CD14-positive monocyte (primary cell): ENCODE measurements around the gene TLE6.

DNA sequence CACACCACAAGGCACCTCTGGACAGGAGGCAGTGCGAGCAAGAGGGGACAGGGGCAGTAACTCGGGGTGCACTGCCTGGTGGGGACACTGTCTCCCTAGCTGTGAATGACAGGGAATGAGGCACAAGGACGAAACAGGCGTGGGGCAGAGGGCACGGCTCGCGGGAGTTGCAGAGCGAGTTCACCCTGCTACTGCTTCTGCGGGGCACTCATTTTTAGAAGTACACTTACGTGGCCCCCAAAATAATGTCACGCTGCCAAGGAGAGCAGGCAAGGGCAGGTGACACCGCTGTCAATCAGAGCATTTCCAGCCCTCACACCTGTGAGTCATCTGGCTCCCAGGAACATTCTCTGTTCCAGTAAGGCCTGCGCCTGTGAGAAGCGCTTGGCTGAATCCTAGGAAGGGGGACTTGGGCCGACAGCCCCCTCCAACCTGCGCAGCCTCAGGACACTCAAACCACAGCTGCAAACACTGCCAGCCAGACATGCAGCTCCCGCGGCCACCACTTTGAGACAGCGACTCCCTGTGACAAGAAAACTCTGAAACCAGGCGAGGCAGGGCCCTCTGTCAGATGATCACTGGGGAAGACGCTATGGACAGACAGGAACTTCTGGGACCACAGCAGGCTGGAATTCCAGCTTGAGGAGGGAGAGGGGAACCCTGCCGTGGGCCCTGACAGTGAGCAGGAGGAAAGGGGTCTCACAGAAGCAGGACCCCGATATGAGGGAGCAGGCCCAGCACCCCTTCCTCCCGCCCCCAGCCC, 12.7 kb downstream of the DOT1L start:
- CAGE, long polyA plus RNA = no peak

GRCh38 chr19:2240854-2241943, 4.6 kb downstream of the SF3A2 start:
- CAGE, long polyA plus RNA = no peak

DNA sequence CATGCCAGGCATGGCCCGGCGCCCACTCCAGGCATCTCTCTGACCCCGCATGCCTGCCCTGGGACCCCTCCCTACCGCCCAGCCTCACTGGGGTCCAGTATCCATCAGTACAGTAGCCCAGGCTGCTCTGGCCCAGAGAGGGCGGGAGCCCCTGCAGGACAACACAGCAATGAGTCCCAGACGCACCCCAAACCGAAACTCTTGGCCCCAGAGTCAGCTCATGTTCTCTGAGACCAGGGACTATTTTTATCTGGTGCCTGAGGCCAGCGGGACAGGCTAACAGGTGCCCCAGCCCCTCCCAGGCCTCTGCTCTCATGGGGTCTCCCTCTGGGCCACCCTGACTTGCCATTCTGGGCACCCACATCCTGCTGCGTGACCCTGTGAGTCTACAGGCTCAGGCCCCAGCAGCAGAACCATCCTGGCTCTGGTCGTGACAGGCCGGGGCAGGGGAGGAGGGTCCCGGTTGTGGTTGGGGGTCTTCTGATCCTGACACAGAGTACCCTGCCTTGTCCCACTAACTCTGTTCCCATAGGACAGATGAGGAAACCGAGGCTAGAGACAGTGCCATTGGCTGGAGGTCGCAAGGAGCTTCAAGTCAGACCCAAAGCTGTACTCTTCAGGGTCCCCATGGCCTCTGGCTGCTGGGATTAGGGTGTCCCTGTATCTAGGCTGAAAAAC, 600 bp downstream of the JSRP1 start:
- CAGE, long polyA plus RNA = no peak

DNA sequence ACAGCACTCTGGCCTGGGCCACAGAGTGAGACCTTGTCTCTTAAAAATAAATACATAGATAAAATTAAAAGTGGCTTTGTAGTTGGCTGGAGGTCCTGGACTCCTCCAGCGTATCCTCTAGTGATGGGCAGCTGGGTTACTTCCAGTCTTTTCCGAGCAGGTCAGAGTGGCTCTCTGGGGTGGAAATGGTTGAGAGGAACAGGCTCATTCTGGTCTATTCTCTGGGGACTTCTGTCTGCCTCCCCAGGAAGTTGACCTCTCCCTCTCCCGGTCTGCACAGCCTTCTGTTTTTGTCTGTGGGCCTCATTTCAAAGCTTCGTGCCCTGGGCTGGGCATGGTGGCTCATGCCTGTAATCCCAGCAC, 10.0 kb downstream of the LSM7 start:
- CAGE, long polyA plus RNA = no peak

DNA sequence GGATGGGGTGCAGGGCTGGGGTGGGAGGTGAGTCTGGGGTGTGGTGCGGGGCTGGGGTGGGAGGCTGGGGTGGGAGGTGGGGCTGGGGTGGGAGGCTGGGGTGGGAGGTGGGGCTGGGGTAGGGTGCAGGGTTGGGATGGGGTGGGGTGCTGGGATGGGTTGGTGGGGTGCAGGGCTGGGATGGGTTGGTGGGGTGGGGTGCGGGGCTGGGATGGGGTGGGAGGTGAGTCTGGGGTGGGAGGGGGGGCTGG, 992 bp downstream of the TMPRSS9 start:
- CAGE, long polyA plus RNA = no peak

DNA sequence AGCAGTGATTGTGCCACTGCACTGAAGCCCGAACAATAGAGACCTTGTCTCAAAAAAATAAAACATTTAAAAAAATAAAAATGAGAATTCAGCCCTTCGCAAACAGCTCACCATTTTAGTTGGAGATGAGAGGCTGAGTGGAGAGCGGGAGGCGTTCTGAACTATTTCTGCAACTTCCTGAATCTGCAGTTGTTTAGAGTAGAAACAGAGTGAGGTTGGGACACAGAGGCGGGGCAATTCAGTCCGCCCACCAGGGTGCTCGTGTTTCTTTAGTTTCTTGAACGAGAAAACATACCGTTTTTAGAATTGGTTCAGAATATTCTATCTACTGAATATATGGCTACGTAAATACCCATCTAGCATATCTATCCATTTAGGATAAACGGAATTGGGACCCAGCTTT, 33.1 kb downstream of the TIMM13 start:
- CAGE, long polyA plus RNA = no peak

- CAGE, long polyA plus RNA = no peak
These were observed 714 bp upstream of the GADD45B start for GRCh38 chr19:2475114-2475712.

DNA sequence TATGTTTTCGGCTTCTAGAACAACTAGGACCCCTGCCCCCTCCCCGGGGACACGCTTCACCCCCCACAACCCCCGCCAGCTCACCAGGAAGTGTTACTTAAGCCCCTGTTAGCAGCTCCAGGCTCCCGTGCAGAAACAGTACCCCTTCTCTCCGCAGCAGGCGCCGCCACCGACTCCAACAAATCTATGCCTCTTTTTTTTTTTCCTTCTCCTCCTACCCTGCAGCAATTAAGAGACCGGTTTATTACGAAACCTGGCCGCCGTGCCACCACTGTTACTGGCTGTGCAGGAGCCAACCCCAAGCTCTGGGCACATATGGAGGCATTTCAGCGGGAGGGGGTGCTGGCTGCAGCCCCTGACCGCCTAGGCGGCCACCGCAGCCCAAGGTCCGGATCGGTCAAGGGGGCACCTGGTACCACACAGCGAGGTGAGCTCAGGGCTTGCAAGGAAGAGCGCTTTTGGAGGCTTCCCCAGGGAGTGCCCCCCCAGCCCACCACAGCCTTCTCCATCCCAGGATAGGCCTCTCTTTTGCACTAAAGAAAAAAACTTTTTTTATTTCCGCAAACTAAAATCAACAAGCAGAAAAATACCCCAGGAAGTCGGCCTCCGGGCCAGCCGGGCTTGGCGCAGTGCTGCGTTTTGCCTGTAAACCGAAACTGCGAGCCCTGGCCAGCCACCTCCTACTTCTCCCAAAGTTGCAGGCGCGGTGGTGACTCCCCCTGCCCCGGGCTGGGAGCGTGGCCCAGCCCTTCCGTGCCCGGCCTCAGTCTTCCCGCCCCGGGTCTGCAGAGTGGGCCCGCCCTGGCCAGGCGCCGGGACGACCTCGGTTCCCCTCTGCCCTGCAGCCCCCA, 2.6 kb downstream of the GADD45B start:
- CAGE, long polyA plus RNA = no peak

- CAGE, long polyA plus RNA = no peak
These were observed 5.5 kb downstream of the GADD45B start for GRCh38 chr19:2481442-2481879.

DNA sequence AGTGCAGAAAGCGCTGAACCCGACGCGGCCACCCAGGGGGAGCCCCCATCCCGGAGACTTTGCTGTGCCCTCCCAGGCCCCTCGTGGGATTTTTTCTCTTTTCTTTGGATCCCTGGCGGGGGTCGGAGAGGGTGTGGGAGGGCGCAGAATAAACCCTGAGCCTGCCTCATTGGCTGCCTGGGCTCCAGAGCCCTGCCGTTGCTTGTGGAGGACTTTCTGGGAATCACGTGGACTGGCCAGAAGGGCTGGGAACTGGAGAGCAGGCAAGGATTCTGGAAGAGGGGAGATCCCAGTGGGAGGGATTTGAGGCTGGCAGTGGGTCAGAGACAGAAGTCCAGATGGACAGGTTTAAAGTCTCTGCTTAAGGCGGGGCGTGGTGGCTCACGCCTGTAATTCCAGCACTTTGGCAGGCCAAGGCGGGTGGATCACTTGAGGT, 25.0 kb downstream of the GADD45B start:
- CAGE, long polyA plus RNA = no peak

DNA sequence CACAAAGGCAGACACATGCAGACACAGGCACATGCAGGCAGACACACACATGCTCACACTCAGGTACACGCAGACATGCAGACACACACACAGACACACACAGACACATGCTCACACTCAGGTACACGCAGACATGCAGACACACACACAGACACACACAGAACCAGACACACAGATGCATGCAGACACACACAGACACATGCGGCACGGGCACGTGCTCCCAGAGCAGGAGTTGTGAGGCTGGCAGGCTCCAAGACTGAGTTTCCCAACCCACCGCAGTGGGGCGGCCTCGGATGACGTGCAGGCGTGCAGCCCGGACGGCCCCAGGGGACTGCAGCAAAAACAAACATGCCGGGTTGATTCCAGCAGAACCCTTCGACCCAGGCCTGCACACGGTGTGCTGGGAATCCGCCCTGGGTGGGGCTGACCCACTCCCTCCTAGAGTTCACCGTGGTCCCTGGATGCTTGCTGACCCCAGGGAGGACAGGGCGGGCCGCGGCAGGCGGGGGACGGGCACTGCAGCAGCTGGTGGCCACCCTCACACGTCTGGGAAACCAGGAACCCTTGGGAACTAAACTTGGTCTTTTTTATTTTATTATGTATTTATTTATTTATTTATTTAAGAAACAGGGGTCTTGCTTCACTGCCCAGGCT, 100.1 kb downstream of the GADD45B start:
- CAGE, long polyA plus RNA = no peak

GRCh38 chr19:2665204-2665511, 37.3 kb downstream of the GNG7 start:
- CAGE, long polyA plus RNA = no peak

DNA sequence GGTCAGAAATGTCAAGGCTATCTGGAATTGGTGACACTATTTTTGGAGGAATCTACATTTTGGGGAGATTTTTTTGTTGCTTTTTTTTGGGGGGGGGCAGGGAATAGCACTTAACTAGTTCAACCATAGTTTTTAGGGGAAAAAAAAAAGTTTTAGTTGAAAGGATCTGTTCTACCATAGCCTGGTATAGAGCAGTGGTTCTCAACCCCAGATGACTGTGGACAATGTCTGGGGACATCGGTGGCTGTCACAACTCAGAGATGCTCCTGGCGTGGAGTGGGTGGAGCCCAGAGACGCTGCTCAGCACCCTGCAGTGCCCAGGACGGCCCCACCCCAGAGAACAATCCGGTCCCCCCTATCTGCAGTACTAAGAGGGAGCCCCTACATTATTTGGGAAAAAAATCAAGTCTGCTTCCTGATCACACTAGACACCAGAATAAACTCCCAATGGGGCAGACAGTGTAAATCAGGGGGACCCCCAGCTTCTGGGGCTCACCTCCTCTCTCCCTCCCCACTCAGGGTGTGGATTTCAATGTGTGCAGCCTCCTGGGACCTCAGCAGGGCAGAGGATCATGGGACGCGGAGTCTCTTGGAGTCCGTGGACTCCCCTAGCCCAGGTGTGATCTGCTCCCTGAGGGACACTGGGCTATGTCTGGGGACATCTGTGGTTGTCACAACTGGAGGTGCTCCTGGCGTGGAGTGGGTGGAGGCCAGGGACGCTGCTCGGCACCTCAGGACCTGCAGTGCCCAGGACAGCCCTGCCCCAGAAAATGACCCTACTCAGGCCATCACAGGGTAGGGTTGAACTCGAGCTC, 8.1 kb downstream of the GNG7 start:
- CAGE, long polyA plus RNA = no peak

DNA sequence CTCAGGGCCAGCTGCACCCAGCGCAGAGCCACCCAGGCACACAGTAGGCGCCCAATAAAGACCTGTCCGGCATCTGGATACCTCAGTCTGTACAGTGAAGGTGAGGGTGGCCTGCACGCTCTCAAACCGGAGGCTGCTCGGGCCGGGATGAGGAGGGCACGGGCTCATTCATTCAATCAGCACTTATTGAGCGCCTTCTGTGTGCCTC, 294 bp downstream of the SLC39A3 start:
- CAGE, long polyA plus RNA = no peak

GRCh38 chr19:2765322-2765841, 17.7 kb downstream of the SGTA start:
- CAGE, long polyA plus RNA = no peak

DNA sequence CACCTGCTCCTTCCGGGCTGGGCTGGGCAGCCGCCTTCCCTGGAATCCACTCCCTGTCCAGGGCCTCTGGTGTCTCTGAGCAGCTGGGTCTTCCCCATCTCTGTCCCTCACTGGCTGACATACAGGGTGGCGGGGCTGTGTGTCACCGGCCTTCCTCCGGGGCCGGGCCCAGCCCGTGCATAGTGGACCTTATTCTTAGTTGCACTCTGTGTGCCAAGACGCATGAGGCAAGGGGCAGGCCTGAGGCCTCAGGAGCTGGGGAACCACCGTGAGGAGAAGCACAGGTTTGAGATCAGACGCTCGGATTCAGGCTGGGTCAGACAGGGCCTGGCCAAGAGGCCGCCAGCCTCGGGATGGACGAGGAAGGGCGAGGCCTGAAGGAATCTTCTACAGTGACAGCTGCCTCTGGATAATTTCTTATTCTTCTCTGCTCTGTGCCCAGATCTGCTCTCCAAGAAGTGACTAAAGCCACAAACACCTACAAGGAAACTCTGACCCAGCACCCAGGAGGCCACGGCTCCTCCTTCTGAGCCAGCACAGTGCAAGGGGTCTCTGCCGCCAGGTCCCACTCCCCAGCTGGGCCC, 11.1 kb downstream of the SGTA start:
- CAGE, long polyA plus RNA = no peak

GRCh38 chr19:2774017-2774711, 8.9 kb downstream of the SGTA start:
- CAGE, long polyA plus RNA = no peak

DNA sequence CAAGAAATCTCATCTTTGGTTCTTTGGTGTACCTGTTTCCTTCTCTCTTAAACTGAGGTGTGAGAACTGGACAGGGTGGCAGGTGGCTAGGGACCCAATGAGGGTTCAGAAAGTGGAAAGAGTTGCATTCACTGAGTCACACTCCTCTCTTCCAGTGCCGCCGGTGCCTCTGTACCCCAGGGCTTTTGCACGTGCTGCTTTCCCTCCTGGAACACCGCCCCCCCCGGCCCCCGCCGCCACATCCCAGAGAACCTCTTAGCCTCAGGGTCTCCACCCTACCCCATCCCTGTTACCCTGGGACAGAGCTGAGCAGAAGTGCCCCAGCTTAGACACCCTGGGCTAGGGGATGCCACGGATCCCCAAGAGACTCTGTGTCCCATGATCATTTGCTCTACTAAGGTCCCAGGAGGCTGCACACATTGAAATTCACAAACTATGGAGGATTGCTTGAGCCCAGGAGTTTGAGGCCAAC, 4.8 kb downstream of the SGTA start:
- CAGE, long polyA plus RNA = no peak

- CAGE, long polyA plus RNA = no peak
These were observed at the start of gene TLE6 for GRCh38 chr19:2976937-2977785. TLE6 (plus strand) TSS chr19:2977564.

GRCh38 chr19:3034785-3035663, 5.9 kb upstream of the TLE2 start:
- CAGE, long polyA plus RNA = no peak